Retinal pigment epithelial cell (primary cell): ENCODE measurements around a stretch of chr10.

DNA sequence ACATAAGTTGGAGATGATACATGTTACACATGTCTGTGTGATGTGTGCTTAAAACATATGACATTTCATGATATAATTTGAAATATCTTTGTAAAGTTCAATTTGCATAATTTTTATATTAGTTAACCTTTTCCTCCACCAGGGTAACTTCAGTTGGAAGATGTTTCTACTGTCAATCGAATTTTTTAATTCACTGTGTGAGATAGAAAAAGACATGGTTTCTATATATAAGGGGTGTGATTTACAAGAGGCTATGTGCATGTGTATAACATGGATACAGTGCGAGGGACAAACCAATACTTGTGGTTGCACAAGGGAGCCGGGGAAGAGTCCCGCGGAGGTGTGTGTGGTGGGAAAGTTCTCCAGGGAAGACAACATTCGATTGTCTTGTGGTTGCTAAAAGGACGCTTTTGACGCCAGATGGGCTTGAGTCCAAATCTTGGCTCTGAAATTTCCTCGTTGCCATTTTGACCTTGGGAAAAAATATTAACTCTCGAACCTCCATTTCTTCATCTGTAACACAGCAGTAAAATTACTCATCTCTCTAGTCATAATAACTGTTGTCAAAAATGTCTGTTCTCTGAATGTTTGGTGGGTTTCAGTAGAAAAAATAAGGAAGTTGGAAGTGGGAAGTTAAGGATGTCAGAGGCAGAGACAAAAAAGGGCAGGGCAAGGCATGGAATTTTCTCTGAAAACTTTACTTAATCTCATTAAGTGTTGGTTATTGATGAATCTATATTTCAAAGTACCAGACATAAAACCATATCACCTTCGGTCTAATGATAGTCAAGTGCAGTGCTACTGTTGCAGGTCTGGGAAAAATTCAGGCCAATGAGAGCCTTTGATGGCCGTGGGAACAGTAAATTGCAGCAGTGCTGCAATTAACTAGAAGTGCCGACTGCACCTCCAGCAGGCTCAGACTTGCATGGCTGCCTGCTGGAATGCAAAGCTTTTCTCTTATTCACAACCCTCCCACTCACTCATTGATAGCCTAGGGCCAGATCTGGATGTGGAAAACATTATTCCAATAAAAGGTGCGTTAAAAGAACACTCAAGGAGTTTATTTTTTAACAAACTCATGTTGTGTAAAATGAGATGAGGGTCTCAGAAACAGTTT is 16.6 kb downstream of the PLXDC2 start:
- RRBS, result no CpG with 5 or more reads among the region's 14 CpGs

DNA sequence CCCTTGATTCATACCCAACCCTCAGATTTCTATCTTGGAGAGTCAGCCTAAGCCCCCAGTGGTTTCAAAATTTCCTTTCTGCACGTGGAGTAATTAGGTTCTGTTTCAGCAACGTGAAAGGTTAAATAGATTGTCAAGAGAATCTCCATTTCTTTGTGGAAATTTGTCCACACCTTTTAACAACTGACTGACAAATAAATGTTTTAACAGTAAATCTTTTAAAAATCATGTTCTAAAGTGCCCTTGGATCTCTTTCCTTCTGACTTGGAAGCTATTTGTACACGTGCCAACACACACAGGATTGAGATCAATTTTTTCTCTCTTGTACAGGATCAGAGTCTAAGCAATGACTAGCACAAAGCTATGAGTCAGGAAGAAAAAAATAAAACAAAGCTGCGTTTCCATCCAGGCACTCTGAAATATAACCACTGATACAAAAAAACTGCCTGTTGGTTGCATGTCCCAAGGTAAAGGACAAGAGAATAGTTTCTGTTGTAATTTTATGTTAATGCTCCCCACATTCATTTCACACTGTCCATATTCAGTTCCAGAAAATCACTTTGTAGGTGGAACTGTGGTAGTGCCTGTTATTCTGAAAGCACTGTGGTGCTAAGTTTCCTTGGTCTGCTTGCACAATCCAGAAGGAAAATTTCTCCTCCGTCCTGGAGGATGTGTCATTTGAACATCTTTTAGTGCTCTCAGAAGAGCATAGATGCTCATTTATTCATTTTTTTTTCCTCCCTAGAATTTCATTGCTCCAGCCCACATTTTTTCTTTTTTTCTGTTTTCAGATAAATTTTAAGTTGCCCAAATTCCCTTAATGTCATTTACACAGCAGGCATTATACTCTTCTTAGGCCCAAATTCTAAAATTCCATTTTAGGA is 113.3 kb downstream of the PLXDC2 start:
- RRBS, result no CpG with 5 or more reads among the region's 5 CpGs

DNA sequence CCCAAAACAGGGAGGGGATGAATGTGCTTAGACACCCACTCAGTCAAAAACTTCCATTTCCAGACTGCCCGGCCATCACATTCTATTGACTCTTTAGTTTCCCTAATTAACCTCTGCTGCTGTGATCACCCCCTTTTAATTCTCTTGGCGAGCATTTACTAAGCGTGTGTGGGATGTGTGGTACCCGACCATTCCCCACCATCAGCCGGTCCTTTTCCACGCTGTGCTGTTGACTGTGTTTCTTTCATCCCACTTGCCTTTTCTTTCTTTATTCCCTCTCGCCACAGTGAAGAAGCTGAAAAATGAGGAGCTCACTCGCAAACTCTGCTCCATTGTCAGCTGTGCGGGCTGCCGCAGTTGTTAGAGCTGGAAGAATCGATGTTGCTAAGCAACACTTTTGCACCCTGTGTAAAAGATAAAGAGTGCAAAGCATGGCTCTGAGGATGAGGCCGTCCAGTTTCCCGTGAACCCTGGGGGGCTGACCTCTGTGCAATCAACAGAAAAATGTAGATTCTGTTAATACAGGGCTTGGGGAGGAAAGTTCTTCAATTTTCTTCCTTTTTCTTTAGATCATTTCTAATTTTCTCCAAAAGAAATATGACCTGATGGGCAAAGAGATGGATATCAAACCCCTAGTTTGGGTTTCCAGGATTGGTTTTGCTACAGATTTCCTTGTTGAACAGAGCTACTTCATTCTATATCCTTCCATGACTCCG is 203.1 kb upstream of the NEBL start:
- RRBS, result no CpG with 5 or more reads among the region's 14 CpGs

DNA sequence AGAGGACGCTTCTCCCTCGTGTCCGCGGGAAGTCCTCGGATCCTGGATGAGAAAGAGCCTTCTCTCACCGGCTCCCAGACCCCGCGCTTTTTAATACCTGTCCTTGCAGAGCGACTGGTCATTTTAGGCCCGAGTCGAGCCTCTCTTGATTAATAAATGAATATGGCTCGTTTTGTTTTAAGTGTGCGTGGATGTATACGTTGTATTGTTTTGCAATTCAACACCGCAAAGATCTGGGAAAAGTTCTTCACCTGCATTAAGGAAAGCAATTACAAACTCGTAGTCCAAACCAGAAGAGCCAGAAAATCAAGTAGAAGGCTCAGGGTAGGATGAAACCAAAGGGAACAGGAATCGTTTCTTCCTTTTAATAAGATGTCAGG is 277.6 kb upstream of the NEBL start:
- RRBS, result no CpG with 5 or more reads among the region's 17 CpGs

DNA sequence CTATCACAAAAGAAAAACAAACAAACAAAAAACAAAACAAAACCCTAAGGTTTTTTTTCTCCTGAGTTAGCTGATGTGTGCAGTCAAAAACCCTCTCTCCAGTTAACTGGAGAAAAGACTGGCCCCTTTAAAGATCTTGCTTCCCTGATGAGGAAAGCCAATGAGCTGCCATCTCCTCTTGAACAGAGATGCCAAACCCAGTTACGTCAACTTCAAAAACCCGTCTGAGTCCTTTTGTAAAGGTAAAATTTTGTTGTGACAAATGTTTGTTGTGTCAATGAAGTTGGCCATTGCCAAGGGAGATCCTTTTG is 314.1 kb downstream of the SKIDA1 start:
- RRBS, result no CpG with 5 or more reads among the region's 2 CpGs

- RRBS, result no CpG with 5 or more reads among the region's 13 CpGs
Measured at GRCh38 chr10:21292585-21293411, 232.7 kb downstream of the SKIDA1 start.

DNA sequence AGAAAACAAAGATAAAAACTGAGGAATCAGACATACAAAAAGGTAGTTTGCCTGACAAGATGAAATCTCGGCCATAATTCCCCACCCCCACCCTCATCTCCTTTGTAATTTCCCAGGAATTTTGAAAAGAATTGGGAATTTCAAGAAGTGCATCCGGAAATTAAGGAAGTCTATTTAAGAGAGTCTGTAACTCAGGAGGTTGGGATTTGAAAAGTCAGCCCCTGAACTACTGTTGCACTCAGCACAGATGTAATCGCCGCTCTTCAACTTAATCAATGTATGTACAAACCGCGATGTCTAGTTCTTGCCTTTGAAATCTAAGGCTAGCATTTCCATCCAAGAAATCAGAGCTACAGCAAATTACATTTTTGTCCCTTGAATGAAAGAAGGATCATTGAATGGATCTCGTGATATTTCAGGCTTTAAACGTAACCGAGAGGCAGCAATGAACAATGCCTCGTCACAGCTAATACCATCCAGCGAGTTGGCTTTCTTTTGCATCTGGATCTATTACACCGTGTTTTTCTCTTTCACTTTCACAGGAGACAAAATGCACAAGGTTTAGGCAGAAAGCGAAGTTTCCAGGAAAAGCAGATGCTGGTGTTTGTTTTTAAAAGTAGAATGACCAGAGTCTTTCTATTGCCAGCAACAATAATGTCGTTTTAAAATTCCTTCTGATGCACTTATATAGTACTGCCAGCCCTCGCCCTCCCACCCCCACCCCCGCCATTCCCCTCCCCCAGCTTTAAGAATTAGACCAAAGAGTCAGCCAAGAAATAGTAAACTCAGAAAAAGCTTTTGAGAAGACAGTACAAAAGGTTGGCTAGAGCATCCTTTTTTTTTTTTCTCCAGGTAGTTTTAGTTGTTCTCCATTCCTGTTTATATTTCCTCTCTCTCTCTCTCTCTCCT is 5.5 kb downstream of the SKIDA1 start:
- RRBS, result no CpG with 5 or more reads among the region's 16 CpGs

GRCh38 chr10:21545118-21545628 is 11.1 kb downstream of the MLLT10 start:
- RRBS, result no CpG with 5 or more reads among the region's 3 CpGs

- RRBS, result no CpG with 5 or more reads among the region's 7 CpGs
Measured at GRCh38 chr10:21740562-21741336, 206.7 kb downstream of the MLLT10 start.

GRCh38 chr10:21745911-21746604 is 212.0 kb downstream of the MLLT10 start:
- RRBS, result no CpG with 5 or more reads among the region's 7 CpGs

- RRBS, result 76% methylated on average over 3 of the region's 11 CpGs
Measured at GRCh38 chr10:21756750-21757052, 222.7 kb downstream of the MLLT10 start.

- RRBS, result no CpG with 5 or more reads among the region's 6 CpGs
Measured at GRCh38 chr10:22000395-22001325, 2.9 kb downstream of the DNAJC1 start.

DNA sequence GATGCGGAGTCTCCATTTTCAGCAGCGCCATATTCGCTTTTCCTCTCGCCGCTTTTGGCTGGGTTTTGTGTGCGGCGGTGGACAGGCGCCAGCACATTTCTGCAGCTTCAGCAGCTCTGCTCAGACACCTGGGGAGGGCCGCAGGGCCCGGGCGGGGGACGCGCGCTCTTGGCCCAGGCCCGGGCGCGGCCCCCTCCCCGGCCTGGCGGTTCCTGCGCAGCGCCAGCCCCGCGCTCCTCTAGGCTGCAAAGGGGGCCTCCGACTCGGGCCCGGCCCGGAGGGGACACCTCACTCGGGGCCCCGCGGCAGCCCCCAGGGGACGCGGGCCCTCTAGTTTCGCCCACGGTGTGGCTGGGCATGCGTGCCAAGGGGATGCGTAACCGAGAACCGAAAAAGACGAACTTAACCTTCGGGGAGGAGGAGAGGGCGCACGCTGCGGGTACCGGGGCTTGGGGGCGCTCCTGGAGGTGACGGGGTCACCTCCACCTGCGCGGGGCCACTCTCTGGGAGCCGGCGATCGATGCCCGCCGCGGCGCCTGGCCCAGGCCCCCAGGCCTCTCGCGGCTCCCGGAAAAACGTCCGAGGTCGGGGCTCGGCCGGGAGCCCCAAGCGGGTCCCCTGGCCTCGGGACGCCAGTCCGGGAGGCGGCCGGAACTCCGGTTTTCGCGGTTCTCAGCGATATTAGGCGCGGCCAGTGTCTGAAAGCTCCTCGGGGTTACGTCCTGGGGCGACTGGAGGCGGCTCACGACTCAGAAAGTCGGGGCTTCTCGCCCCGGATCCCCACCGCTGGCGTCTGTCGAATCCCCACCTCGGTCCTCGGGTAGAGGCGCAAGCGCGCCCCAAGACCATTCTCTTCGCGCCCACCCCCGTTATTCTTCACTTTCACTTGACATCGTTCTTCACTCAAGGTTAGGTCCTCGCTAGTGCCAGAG is 34.7 kb upstream of the EBLN1 start:
- RRBS, result 3% methylated on average over 33 of the region's 96 CpGs

GRCh38 chr10:22437193-22438424 is 92.3 kb downstream of the SPAG6 start:
- RRBS, result no CpG with 5 or more reads among the region's 77 CpGs

DNA sequence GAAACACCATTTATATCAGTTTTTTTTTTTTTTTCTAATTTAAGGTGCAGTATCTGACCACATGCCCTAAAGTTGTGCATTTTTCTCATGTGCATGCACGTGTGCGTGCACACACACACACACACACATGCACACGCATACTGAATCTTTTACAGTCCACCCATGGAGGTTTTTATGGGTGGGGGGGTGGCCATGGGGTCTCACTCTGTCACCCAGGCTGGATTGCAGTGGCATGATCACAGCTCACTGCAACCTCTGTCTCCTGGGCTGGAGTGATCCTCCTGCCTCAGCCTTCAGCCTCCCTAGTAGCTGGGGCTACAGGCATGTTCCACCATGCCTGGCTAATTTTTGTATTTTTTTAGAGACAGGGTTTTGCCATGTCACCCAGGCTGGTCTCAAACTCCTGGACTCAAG is 139.9 kb downstream of the SPAG6 start:
- RRBS, result no CpG with 5 or more reads among the region's 3 CpGs

DNA sequence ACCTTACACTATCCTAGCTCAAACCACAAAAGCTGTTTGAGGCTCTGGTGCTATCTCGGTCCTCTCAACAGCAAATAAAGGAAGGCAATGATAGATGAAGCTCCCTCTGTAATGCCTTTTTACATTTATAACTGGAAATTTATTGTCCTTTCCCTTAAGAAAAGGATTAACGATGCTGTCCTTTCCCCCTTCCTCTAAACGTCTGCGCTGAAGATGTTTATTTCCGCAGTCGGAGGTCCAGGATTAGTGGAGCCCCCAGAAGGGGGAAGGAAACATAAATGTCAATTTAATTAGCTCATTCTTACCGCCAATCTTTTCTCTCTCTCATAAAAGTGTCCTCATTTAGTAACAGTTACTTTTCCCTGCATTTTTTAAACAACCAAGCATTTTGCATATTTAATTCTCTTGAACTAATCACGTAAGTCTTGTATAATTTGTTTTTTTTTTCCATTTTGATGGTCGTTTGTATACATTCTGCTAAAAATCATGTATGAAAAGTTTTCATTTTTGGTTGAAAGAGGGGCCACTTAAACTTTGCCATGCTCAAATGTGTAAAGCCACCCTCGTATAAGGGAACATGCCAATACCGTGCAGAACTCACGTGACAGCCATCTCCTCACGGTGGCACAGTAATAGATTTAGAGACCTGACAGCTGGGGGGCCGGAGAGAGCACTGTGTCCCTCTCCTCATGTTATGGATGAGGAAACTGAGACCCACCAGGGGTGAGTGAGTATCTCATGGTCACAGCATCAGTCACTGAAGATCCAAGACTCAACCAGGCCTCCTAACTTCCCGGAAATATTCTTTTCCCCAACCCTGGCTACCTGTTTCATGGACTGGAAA is 114.4 kb downstream of the PIP4K2A start:
- RRBS, result no CpG with 5 or more reads among the region's 15 CpGs

DNA sequence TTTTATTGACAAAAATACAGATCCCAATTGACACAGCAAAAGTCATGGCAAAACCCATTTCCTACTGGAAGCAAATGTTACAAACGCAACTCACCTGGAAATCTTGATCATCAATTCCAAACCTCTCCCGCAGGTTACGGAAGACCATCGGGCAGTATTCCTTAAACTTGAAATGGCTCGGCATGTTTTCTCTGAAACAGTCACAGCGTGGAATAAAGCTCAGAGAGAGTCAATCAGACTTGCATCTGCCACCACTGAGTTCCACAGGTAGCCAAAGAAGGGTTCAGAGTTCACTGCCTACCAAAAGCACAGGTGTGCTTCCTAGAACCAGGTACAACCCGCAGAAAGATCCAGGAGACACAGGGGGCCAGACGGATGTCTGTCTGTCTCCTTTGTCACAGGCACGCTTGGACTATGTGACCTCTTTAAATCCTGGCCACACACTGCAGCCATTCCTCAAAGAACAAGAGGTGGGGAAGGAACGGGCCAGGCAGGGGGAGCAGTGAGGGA is 106.5 kb downstream of the PIP4K2A start:
- RRBS, result no CpG with 5 or more reads among the region's 10 CpGs

DNA sequence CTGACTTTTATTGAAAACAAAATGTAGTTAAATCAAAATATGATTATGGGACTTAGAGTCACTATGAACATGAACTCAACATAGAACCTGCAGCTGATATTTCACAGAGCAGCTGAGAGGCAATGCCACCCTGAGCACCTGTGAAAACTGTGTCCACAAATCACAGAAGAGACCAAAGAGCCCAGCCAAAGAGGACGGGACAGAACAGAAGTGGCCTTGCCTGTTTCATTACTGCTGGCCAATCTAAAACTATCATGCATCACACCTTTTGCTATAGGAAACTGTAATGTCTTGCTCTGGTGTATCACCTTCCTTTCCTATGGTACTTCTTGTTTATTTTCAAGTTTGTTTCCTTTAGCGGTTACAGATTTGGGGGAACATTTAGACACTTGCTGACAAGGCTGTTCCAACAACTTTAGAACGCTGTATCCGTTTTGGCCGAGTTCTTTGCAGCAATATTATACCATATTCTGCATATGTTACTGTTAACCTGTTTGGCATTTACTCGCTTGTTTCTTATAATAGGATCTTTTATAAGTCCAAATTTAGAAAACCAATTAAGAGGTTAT is 80.3 kb downstream of the PIP4K2A start:
- RRBS, result no CpG with 5 or more reads among the region's 6 CpGs

DNA sequence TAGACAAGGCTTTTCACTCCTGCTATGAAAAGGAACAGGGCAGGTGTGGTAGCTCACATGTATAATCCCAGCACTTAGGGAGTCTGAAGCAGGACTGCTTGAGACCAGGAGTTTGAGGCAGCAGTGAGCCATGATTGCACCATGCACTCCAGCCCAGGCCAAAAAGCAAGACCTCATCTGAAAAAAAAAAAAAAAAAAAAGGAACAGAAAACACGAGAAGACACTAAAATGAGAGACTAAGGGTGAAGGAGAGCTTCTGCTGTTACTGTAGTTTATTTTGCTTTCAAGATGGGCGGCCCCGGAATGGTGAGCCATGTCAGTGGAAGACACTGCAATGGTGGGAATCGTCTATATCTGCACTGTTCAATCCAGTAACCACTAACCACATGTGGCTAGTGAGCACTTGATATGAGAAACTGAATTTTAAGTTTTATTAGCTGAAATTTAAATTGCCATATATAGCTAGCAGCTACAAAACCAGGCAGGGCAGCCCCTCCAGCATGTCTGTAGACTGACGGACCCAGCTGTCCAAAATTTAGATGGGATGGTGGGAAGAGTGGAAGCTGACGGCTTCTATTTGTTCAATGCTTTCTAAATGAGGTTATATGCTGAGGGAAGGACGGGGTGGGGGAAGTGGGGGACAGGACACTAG is 9.8 kb downstream of the PIP4K2A start:
- RRBS, result no CpG with 5 or more reads among the region's 7 CpGs

- RRBS, result no CpG with 5 or more reads among the region's 7 CpGs
Measured at GRCh38 chr10:23065417-23065851, 29.9 kb upstream of the MSRB2 start.